Airway epithelial cell (primary cell): ENCODE measurements around a stretch of chr15.

GRCh38 chr15:92992833-92993390, 92.8 kb downstream of the CHD2 start:
- RAMPAGE, long total RNA: no peak

DNA sequence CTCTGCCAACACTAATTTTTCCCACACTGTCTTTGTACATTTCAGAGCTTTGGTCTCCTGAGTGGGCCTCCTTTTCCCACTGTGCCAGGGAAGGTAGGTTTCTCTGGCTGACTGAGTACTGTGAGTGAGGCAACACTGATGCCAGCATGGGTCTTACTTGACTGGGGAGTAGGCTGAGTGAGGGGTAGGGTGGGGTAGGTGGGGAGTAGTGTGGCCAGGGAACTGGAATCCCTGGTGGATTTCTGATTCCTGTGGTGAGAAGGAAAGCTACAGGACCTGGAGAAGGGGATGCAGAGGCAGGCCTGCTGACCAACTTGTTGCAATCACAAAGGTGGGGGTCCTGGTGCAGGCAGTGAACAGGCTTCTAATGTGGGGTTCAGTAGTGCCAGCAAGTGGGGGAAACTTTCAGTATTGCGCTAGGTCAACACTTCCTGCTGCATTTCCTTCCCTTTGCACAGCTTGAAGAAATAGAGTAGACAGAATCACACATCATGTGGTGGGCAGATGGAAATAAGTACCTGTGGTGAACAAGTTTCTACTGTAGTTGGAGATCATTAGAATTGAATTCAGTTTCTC, 63.6 kb downstream of the RGMA start:
- RAMPAGE, long total RNA: no peak

GRCh38 chr15:93025960-93027289, 62.6 kb downstream of the RGMA start:
- RAMPAGE, long total RNA: no peak

DNA sequence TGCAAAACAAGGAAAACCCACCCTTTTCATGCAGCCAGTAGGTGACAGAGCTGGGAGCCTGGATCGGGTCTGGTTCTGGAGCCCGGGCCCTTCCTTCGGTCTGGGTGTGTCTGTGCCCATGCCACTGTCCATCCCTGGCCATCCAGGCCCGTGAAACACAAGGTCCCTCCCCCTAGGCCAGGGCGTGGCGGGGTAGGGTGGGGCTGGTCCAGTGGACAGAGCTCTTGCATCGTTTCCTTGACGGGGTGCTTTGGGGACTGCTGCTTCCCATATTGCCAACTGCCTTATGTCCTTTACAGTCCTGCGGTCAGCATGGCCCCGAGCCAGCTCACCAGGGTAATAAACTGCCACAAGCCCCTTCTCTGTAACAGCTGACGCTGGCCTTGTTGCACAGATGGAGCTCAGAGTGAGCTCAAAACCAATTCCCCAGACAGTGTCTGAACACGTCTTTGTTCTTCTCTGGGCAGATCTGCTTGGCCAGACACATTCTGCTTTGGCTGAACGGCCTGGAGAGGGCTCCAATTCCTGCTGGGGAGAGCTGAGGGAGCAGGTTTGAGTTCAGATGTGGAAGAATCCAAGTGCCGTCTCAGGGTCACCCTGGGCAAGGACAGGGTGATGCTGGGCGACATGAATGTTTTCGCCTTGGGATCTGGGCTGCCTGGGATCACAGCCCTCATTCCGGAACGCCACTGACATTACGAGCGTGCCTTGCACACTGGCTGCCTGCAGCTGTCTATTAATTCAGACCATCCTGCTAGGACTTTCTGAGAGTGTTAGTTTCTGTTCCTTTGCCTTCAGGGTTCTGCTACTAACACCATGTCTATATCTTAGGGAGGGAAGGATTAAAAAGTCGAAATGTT, 51.5 kb downstream of the RGMA start:
- RAMPAGE, long total RNA: no peak

GRCh38 chr15:93065894-93066594, 23.0 kb downstream of the RGMA start:
- RAMPAGE, long total RNA: no peak

GRCh38 chr15:93068309-93069231, 20.4 kb downstream of the RGMA start:
- RAMPAGE, long total RNA: no peak

GRCh38 chr15:93072257-93072938, 16.6 kb downstream of the RGMA start:
- RAMPAGE, long total RNA: no peak

- RAMPAGE, long total RNA: no peak
Measured at GRCh38 chr15:93331593-93332154, 242.7 kb upstream of the RGMA start.

DNA sequence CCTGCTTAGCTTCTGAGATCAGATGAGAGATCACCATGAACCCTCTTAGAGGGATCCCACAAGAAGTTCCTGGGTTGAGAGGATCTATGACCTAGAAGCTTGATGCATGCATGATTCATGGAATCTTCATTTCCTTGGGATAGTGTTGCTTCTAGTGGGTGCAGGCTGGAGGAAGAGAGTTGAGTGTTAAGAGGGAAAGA, 331.2 kb upstream of the RGMA start:
- RAMPAGE, long total RNA: no peak

DNA sequence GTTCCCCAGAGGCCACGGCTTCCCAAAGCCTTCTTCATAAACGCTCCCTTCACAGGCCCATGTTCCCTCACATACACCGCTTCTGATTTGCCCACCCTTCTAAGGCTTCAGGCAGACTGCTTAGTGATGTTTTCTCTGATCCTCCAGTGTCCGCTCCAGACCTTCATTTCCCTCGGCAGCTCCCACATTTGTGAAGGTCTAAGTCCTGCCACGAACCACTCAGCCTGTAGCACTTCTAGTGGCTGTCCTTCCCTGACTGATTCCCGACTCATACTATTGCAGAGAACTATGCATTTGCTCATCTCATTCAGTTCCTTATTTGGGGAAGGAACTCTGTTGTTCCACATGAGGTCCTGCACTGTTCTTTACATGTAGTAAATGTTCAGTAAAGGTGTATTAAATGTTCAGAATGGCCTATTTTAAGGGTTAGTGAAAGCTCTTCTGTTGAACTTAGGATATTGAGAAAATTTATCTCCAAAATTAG, 525.8 kb upstream of the RGMA start:
- RAMPAGE, long total RNA: no peak

GRCh38 chr15:94119229-94119883, 112.0 kb upstream of the MCTP2 start:
- RAMPAGE, long total RNA: no peak

DNA sequence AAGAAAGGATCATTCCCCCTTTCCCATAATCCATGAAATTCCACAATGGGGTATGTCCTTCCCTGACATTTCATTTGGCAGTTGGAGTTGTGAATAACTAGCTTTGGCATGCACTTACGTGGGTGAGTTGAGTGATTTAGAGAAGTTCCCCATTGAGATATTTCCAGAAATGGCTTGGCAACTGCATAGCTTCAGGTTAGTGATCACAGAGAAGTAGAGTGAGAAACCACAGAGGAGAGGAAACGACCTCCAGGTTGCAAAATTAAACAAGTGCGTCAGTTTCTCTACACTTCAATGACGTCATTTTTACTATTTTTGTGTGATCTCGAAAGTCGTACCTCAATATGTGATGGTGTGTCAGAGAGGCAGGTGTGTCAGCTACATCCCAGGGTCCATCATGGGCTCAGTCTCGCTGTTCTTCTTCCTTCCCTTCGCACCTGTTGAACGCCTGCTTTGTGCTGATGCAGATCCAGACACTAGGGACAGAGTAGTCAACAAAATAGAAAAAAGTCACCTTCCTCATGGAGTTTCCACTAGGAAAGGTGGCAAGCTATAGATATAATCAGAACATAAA, 75.4 kb downstream of the MCTP2 start:
- RAMPAGE, long total RNA: no peak

- RAMPAGE, long total RNA: no peak
Measured at GRCh38 chr15:94314811-94315116, 83.4 kb downstream of the MCTP2 start.

- RAMPAGE, long total RNA: no peak
Measured at GRCh38 chr15:94855342-94856102, 624.2 kb downstream of the MCTP2 start.

DNA sequence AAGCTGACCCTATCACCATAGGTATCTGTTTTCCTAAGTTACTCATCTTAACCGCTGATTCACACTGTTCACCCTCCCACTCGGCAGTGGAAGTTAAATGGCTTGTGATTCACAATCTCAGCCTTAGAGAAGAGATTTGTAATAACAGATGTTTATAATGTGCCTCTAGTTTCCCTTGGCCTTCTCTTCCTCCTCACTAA, 931.6 kb downstream of the MCTP2 start:
- RAMPAGE, long total RNA: no peak

DNA sequence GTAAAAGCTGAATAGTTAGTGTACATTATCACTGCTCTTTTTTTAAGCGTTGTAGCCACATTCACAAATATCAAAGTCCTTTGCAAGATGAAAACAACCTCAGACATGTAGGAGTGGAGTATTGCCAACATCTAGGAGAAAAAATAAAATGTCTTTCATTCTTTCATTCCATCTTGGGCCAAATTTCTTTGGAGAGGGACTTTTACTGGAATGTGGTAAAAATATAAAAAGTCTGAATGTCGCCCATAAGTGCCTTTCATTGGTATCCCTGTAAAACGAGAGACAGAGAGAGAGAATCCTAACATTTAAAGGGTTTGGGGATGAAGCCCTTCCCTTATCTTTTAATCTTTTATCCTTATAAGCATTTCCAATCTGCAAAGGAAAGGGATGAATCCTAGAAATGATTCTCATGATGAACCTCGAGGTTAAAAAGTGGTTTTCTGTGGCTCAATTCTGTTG, 1031.6 kb downstream of the MCTP2 start:
- RAMPAGE, long total RNA: no peak

- RAMPAGE, long total RNA: no peak
Measured at GRCh38 chr15:95281660-95282127, 1048.8 kb upstream of the NR2F2 start.

- RAMPAGE, long total RNA: no peak
Measured at GRCh38 chr15:95284897-95285553, 1045.5 kb upstream of the NR2F2 start.

- RAMPAGE, long total RNA: no peak
Measured at GRCh38 chr15:95293443-95293853, 1037.1 kb upstream of the NR2F2 start.

- RAMPAGE, long total RNA: no peak
Measured at GRCh38 chr15:95323777-95324089, 1006.8 kb upstream of the NR2F2 start.